Left colon (tissue), 1 donor: ENCODE data around the genes CADM2 and CSNKA2IP.

DNA sequence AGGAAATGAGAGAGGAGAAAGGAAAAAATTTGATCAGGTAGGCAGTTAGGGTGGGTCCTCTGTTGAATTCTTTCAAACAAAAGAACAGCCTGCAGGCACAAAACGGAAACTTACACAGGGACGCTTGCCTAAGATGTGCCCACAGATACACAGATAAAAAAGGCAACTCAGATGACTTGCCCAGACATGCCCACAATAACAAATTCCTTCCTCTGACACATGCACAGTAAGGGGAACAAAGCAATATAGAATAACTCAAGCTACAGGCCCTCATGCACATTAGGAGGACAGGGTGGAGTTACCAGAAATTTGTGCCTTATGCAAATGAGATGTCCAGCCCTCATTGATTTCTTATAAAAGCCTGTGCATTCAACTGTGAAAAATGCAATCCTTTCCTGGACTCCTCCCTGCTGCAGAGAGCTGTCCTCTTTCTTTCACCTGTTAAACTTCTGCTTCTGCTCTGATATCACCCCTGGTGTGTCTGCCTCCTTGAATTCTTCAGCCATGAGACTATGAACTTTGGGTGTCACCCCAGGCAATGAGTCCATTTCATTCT, 1024.2 kb upstream of the CADM2 start:
- PRO-cap = no peak

DNA sequence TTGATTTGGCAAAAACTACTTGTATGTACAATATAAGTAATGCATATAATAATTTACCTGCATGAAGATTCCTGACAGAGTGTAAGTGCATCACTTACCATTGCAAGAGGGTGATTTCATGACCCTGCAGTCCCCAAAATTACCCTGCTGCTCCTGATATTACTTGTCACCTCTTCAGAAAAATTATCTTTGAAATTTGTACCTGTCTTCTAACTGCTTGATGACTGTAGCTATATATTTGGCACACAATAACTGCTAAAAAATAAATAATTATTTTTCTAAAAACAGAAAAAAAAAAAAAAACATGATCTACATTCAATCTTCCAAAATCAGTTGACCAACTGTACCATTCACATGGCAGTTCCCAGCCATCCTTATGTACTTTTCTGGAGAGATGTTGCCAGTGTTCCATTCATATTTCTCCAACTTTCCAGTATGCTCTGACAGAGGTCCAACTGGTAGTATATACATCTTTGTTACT, 153.6 kb upstream of the CADM2 start:
- PRO-cap = no peak

DNA sequence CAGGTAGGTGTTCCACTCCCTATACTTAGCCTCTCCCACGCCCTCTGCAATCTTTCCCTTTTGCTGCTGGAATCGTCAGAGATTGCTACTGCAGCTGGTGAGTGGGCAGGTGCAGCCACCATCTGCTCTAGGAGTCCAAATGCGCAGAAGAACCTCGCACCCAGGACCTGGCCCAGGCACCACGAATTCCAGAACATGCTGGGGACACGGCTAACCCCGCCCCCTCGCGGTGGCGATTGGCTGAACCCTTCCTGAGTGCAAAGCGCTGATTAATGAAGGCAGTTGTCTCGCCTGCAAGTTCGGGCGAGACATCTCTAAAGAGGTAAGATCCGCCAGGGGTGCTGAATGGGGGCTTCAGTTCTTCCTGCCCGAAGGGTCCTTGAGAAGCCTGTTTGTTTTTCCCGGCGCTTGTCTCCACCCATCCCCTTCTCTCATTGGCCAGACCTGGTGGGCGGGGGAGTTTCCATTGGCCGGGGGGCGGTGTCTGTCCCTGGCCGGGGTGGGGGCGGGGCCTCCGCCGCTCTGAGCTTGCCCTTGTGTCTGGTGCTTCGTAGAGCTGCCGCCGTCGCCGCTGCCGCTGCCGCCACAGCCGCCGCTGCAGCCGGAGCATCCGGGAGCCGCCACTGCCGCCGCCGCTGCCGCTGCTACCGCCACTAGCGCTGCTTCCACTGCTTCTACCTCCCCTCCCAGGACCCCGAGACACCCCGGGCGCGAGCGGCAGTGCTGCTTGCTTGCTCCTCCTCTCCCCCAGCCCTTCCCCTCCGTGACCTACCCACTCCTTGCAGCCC, at the start of gene CADM2:
Gene CADM2 (plus strand): TSS at position 551 of the 788 bp plus-strand sequence.
- PRO-cap = unidirectional peak, plus-strand start at position 553 of the sequence

DNA sequence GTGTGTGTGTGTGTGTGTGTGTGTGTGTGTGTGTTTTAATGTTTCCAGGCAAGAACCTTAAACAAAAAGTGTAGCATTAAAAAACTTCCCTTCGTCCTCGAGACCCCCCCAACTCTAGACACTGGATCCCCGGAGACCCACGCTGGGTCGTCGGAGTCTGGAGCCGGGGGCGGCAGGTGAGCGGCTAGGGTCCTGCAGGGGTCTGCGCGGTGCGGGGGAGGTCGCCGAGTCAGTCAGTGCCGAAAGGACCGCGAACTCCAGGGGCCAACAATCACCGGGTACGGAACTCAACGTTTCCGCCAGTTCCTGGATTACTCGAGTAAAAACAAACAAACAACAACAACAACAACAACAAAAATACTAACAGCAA, 531 bp upstream of the CHMP2B start:
- PRO-cap = no peak

GRCh38 chr3:88067391-88067937, 8.4 kb downstream of the ZNF654 start:
- PRO-cap = no peak

GRCh38 chr3:88338154-88338665, at the start of gene CSNKA2IP:
TSS of gene CSNKA2IP (plus strand) at chr3:88338456.
- PRO-cap = no peak

- PRO-cap = no peak
Observed at GRCh38 chr3:93939233-93940196, 34.2 kb downstream of the PROS1 start.

GRCh38 chr3:94036415-94036956, 8.1 kb upstream of the STX19 start:
- PRO-cap = no peak

DNA sequence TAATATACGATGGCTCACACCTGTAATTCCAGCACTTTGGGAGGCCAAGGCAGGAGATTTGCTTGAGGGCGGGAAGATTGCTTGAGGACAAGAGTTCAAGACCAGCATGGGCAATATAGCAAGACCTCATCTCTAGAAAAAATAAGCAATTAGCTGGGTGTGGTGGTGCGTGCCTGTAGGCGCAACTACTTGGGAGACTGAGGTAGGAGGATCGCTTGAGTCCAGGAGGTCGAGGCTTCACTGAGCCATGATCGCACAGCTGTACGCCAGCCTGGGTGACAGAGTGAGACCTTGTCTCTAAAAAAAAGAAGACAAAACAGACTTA, 7.3 kb downstream of the NSUN3 start:
- PRO-cap = no peak

- PRO-cap = no peak
Observed at GRCh38 chr3:95923311-95923917, 891.0 kb upstream of the EPHA6 start.

GRCh38 chr3:97592450-97592906, 172.1 kb upstream of the ARL6 start:
- PRO-cap = unidirectional peak, minus-strand start at chr3:97592699

- PRO-cap = no peak
Observed at GRCh38 chr3:97821310-97821728, 492 bp upstream of the CRYBG3 start.

- PRO-cap = no peak
Observed at GRCh38 chr3:97874303-97875066, 52.7 kb downstream of the CRYBG3 start.

- PRO-cap = no peak
Observed at GRCh38 chr3:98777212-98777644, 14.1 kb downstream of the ST3GAL6 start.

DNA sequence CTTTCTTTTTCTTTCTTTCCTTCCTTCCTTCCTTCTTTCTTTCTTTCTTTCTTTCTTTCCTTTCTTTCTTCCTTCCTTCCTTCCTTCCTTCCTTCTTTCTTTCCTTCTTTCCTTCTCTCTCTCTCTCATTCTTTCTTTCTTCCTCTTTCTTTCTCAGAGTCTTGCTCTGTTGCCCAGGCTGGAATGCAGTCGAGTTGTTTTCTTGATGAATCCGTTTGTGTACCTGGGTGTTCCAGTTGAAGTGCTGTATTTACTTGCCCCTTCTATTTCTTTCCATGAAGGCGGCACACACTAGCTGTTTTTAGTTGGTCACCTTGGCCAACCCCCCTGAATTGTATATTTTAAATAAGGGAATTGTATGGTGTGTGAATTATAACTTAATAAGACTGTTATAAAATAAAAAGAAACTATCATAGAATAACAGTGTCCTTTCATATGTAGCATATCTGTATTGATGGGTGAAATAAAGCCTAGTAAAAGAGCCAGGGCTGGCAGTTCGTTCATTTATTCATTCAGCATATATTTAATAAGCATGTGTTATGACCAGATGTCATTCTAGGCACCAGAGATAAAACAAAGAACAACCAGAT, 62.3 kb downstream of the DCBLD2 start:
- PRO-cap = no peak

GRCh38 chr3:98901917-98902959, 743 bp upstream of the DCBLD2 start:
- PRO-cap = bidirectional peak, plus-strand start at chr3:98902037, minus-strand start at chr3:98901674

DNA sequence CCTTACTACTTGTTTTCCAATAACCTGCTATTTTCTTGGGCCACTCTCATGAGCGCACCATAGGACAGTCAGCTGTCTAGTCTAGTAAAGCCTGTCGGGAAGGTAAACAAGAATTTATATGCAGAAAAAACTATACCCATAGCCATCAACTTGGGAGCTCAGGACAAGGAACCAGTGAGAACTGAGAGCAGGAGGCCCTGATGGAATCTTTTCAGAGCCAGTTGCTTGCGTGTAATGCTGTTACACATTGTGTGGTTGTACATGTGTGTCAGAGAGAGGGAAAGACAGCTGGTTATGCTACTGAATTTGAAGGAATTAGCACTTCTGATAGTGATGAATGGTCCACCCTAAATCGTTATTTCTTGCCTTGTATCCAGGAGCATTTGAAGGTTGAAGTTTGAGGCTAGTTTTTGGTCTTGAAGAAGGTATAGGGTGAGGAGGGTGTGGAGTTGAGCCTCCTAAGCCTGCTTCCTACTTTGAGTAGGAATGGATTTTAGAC, 36.1 kb downstream of the CMSS1 start:
- PRO-cap = no peak

DNA sequence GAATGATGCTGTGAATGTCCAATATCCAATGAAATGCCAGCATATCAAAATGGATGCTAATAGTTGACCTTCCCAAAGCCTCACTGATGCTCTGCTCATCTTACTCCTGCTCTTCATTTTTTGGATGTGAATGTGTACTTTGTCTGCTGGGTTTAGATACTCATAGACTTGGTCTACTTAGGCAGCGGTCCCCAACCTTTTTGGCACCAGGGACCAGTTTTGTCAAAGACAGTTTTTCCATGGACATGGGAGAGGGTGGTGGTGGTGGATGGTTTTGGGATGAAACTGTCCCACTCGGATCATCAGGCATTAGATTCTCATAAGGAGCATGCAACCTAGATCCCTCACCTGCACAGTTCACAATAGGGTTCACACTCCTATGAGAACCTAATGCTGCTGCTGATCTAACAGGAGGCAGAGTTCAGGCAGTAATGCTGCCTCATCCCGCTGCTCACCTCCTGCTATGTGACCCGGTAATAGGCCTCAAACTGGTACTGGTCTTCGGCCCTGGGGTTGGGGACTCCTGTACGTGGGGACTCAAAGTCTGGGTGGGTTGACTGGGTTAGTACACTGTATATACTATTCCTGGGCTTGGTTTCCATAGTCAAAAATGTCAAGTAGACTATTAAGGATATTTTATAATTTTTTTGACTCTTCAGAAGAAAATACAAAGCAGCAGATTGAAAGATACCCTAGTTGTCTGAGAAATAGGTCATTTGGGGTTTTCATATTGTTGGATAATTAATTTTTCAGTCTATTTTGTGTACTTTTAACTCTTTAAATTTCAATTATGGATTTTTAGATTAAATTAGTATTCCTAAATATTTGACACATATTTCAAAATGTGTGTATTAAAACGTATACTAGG, 45.4 kb downstream of the CMSS1 start:
- PRO-cap = no peak

DNA sequence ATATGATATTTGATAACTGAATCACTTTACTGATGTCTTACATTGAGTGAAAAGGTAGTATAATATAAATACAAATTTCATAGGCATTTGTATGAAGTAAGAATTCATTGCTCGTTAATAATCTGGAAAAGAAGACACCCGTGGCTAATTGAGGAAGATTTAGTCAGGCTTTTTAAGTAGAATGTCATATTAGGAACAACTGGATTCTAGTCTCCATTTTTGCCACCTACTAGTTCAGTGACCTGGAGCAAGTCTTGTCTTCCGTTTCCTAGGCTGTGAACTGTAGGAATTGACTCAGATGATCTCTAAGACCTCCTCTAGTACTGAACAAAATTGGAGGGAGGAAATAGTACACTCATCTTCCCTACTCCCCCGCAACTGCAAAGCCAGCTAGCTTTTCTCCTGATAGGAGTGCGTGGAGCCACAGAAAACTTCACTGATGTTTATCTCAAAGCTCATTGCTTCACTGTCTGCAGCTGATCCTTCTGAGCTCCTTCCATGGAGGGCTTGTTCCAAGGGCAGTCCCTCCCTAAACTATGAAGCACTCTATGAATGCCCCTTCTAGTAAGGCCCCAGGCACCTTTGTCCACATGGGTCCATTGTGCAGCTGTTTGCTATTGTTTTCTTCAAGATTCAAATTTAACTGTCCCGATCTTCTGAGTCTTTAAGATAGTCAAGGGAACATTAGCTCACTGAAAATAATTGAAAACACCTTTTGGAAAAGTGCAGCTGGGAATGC, 24.5 kb downstream of the FILIP1L start:
- PRO-cap = no peak

DNA sequence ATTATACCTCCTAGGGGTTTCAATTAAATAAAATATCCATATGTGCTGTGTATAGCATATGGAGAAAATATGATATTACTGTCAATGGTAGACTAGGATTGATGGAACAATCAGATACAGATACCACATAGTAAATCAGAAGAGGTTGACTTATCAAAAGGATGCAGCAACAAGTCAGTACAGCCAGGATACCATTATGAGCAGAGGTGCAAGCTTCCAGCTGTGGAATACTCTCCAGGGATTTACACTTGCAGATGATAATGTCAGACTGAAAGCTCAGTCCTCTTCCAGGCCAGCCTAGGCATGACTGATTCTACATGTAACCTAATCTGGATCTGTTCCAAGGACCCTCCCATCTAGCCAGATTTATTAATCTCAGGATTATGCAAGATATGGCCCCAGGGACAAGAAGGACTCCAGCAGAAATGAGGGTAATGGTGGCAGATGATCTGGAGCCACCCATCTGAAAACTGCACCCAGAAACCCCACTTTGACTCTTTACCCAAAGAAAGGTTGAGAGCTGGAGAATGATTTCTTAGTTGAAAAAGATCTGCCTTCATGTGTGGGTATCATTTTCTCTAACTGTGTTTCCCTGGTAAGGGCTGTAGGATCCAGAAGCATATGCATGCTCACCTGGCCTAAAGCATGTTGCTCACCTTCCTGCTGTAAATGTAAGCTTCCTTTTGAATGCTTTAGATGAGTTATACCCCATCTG, 8.1 kb downstream of the FILIP1L start:
- PRO-cap = no peak